ENCODE results near the gene PDXDC1.

- PRO-cap = no peak
Observed at GRCh38 chr16:12613670-12614355, 189.9 kb downstream of the CPPED1 start.

- PRO-cap = no peak
Observed at GRCh38 chr16:13936548-13937242, 16.7 kb downstream of the ERCC4 start.

- PRO-cap = no peak
Observed at GRCh38 chr16:13999713-14000388, 71.3 kb upstream of the MRTFB start.

DNA sequence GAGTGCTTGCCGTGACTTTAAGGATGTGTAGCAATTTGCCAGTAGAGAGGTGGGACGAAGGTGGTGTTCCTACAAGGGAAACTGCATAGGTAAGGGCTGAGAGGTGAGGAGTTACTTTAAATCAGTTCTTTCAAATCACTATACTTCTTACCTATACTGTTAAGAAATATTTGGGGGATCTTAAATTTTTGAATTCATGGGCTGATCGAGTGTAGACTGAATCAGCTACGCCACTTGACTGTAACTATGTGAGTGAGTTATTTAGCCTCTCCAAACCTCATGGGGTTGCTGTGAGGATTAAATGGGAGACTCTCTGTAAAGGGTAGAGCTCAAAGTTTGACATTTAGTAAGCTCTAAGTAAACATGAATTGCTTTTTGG is 35.1 kb downstream of the MRTFB start:
- PRO-cap = no peak

- PRO-cap = no peak
Observed at GRCh38 chr16:14240715-14241421, 169.7 kb downstream of the MRTFB start.

DNA sequence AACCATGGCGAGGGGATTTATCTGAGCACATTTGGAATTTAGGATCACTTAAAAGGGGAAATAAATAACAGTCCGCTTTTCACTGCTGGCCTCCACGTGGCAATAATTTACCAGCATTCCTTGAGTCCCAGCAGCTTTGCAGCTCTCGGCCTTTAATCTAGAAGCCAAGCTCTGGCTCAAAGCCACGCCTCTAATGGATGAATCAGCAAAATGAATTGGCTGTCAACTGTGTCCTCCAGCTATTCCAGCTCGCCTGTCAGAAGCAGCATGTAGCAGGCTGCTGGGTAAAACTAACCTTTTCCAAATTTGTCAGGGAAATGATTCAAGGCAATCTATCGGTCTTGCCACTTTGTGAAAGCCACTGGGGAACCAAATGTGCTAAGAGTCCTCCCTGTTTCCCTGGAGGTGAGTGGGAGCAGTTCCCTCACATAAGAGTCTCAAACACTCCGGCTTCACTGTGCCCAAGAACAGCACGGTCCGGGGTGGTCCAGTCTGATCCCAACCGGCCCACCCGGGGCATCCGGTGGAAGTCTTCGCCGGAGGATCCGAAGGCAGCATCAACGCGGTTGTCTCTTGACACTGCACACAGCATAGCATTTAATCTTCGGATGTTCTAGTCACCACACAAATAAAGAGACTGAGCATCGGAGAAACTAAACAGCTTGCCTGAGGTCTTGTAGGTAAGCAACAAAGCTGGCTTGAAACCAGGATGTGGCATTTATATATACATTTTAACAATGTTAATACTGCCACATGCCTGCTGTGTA is 143.3 kb downstream of the PARN start:
- PRO-cap = unidirectional peak, plus-strand start at position 440 of the sequence

- PRO-cap = no peak
Observed at GRCh38 chr16:14560417-14560805, 69.6 kb downstream of the PARN start.

DNA sequence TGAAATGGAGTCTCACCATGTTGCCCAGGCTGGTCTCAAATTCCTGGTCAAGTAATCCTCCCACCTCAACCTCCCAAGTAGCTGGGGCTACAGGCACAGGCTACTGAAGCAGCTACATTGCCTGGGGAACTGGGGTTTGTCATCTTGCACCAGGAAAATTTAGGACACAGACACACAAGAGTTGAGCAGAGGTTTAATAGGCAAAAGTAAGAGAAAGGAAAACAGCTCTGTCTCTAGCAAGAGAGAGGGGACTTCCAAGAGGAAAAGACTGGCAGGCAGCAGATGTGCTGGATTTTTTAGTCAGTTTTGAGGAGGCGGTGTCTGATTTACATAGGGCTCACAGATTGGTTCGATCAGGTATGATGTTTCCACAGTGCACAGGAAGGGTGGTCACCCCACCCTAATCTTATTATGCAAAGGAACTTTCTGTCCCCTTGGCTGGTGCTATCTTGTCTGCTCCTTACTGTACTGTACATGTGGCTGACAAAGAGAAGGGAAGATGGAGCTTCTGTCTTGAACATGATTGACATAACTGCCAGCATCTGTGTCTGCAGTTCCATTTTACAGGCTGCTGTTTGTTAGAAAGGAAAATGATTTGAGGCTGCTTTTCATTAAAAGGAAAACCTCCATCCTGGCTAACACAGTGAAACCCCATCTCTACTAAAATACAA is 25.3 kb downstream of the BFAR start:
- PRO-cap = no peak

GRCh38 chr16:14974470-14975544 is at the start of gene PDXDC1:
Gene PDXDC1 (plus strand): TSS chr16:14975026.
- PRO-cap = unidirectional peak, plus-strand start at chr16:14974558; bidirectional peak, plus-strand start at chr16:14975129, minus-strand start at chr16:14975106

- PRO-cap = no peak
Observed at GRCh38 chr16:14989447-14990545, 15.0 kb downstream of the PDXDC1 start.

DNA sequence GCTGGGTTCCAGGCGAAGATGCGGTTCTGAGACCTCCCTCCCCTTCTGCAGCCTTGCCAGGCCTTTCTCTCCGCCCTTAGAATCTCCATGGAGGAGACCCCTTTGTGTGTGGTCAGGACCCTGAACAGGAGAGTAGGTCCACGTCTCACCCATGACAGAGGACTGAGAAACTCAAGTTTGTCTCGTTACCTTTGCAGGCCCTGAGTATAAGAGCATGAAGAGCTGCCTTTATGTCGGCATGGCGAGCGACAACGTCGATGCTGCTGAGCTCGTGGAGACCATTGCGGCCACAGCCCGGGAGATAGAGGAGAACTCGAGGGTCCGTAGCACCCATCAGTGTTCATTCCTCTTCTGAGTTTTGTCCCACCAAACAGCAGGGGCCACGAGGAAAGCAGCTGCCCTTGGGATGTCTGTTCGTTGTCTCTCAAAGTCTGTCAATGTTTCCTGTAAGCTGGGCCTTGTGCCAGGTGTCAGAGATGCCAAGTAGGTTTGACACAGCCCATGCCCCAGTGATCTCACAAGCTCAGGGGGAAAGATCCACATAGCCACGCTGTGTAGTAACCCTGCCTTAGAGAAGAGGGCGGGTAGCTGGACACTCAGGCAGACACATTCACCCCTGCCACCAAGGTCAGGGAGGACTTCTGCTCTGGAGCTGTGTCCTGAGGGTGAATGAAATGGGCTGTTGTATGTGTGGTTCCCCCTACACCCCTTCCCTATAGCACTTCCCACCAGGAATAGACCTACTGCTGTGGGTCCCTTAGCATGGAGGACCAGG is 22.6 kb downstream of the NTAN1 start:
- PRO-cap = no peak

GRCh38 chr16:15057787-15058167 is 1.9 kb upstream of the NTAN1 start:
- PRO-cap = no peak

DNA sequence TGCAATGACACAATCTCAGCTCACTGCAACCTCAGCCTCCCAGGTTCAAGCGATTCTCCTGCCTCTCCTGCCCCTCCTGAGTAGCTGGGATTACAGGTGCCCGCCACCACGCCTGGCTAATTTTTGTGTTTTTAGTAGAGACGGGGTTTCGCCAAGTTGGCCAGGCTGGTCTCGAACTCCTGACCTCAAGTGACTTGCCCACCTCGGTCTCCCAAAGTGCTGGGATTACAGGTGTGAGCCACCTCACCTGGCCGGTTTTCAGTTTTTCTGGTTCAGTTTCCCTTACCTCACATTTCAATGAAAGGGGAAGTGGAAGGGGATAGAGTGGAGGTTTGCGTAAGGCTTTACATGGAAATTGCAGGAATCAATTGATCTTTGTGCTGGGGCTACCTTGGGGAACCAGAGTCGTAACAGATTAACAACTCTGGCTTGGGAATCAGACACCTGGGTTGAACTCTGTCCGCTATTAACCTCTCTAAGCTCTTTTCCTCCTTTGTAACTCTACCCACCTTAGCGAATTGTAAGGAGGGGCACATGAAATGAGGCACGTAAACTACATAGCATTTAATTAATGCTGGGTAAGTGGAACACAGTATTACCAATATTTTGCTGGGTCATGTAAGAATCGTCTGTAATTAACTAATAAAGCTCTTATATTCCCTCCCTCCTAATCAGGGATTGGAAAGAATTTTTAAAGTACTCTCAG is 3.2 kb downstream of the MPV17L start:
- PRO-cap = no peak

DNA sequence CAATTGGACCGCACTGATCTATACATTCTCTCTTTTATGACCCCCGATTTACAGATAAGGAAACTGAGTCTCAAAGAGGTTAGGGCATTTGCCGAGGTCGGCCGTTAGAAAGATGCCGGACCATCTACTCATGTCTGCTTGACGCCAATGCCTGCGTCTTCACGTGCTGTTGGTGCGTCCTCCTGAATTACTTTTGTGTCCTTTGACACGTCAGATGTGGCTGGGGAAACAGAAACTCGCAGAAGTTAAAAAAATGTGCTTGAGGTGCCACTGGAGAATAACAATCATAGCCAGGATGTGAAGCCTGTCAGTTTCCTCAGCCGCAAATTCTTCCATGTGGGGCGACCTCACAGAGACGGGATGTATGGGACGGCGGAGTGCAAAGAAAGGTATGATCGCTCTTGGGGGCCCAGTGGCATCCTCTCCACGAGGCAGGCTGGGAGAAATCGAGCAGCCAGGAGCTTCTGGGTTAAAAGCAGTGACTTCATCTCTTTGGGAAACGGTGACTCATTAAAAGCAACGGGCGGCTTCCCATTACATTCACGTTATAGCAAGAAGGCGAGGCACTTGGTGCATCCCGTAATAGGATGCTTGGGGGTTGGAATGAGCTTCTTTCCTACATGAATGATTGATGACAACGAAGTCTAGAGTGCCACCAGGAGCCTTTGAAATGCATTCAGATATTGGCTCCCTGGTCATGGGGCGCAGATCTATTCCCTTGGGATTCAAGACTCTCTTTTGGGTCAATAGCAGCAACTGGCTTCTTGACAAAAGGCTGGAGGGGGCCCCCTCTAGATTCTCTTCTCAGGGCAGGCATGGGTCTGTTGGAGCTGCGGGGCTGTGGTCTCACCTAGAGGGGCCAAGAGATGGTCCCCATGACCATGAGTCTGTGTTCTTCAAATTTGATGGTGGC is 67.9 kb downstream of the BMERB1 start:
- PRO-cap = no peak

DNA sequence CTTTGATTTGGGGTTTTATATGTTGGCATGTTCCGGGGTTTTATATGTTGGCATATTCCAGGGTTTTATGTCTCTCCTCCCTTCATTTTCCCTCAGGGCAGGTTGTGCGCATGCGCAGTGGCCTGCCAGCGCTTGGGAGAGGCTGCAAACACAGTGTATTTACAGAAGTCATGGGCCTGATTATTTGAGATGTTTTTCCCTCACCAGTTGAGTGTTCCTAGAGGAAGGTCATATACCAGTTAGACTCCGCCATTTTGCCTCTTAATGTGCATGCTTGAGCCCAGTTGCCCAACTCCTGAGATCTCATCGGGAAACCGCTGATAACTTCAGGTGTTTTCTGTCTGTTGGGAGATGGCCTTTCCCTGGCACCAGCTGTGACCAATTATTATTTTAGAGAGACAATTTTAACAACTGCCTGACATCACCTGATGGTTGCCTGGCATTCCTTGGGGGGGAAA is 65.3 kb downstream of the MARF1 start:
- PRO-cap = no peak

GRCh38 chr16:15601263-15601900 is 41.6 kb downstream of the MARF1 start:
- PRO-cap = no peak

- PRO-cap = no peak
Observed at GRCh38 chr16:15605983-15606722, 36.8 kb downstream of the MARF1 start.

DNA sequence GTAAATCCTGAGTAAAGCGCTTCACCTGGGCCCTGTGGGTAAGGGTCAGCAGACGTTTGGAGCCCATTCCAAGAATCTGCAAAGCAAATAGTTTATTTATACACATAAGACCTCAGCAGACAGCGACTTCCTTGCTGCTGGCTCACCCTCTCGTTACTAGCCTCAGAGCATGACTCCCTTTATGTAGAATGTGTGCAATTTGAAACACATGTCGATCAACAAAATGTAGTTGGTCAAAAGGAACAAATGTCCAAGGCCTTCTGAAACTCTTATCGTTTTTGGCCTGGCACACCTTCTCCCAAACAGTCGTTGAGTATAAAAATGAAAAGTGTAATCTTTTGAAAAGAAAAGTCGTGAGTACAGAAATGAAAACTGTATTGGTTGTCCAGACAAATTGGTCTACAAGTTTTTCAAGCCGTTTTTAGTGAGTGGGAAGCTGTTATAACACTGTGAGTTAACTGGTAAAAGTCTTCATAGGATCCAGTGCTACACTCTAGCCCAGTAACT is 31.2 kb downstream of the MARF1 start:
- PRO-cap = no peak

- PRO-cap = no peak
Observed at GRCh38 chr16:15636380-15637009, 6.5 kb downstream of the MARF1 start.

DNA sequence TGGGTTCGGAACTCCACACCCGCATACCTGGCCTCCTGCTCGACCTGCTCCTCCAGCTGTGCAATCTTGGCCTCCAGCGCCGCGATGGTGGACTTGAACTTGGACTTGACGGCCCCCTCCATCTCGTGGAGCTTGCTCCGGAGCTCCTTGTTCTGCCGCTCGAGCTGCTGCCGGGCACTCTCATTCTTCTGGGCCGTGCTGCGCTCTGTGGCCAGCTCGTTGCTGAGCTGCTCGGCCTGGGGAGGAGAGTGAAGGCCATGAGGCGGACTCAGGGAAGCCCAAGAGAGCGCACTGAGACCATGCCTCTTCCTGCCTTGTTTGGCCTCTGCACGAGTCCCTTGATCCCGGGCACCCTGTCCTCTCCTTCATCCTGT is 67.1 kb downstream of the NDE1 start:
- PRO-cap = no peak

Measured in type B pancreatic cell (in vitro differentiated cells).